Islet of Langerhans (tissue), 1 donor: Measurements from ENCODE around the genes IFNA14, DMRTA1, TUSC1 and MOB3B.

- RRBS = no CpG with 5 or more reads among the region's 103 CpGs
Observed at GRCh38 chr9:20621194-20622279, 762 bp downstream of the MLLT3 start.

- RRBS = no CpG with 5 or more reads among the region's 3 CpGs
Observed at GRCh38 chr9:21080172-21080378, 2.3 kb upstream of the IFNB1 start.

- RRBS = no CpG with 5 or more reads among the region's 3 CpGs
Observed at GRCh38 chr9:21239936-21240384, at the start of gene IFNA14. Gene IFNA14, minus strand, starts transcription at chr9:21240005.

DNA sequence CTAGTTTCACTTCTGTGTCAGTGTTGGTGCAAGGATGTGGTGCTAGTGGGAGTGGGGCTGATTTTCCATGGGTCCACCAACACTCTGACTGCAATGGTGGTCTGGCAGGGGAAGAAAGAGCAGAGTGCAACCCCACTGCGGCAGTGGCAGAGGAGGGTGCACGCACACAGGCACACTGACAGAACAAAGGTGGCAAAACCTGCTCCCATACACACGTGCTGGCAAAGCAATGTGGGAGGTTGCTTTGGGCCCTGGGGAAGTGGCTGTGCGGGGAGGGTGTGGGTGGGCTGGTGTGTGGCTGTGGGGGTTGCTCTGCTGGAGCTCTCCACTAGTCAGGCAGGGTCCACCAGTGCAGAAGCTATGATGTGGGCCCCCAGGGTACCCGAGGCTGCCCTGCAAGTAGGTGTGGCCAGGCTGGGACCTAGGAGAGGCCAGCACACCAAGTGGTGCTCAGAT, 45.9 kb upstream of the IFNE start:
- RRBS = no CpG with 5 or more reads among the region's 5 CpGs

DNA sequence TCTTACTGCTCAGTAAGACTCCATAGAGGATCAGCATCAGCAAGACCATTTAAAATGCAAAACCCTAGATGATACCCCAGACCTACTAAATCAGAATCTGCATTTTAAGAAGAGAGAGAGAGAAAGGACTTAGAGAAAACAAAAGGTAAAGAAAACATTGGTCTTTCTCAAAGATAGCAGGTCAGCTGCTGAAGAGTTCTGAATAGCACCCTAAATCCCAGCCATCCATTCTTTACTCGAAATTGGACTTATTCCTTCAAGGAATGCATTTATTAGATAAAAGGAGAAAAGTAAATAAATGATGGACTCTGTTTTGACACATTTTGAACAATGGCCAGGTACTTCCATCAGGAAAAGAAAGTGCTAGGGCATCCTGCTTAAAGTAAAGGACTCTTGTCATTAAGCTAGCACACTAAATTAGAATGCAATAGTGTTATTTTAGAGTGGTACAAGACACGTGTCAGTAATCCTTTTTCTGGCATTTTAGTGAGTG, 82.4 kb upstream of the IFNE start:
- RRBS = no CpG with 5 or more reads among the region's 2 CpGs

GRCh38 chr9:21975498-21975727, 756 bp upstream of the CDKN2A start:
- RRBS = no CpG with 5 or more reads among the region's 7 CpGs

DNA sequence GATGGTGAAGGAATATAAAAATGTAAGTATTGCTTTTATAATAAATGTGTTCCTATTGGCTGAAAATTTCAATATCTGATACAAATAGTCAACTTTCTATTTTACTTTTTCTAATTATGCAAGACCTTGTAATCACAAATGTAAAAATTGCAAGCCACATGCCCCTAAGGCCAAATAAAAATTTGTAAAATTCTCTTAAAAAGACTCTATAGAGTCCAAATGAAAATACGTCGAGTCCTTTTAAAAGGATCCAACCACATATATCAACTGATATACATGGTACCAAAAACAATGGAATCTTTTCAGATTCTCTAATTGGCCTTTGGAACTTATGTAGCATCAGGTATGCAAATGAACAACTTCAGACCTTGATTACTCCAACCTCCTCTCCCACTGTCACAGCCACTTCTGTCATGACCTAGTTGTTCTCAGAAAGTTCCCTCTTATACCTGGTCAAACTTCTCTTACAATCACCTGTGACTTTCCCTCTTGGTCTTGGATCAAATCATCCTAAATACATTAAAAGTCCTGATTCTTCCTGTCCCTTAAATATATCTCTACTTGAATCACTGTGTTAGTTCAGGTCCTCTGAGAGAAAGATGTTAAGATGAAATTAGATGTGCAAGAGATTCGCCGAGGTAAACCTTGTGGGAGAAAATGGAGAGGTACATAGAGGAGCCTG, 104.8 kb upstream of the CDKN2B start:
- RRBS = no CpG with 5 or more reads among the region's 4 CpGs

DNA sequence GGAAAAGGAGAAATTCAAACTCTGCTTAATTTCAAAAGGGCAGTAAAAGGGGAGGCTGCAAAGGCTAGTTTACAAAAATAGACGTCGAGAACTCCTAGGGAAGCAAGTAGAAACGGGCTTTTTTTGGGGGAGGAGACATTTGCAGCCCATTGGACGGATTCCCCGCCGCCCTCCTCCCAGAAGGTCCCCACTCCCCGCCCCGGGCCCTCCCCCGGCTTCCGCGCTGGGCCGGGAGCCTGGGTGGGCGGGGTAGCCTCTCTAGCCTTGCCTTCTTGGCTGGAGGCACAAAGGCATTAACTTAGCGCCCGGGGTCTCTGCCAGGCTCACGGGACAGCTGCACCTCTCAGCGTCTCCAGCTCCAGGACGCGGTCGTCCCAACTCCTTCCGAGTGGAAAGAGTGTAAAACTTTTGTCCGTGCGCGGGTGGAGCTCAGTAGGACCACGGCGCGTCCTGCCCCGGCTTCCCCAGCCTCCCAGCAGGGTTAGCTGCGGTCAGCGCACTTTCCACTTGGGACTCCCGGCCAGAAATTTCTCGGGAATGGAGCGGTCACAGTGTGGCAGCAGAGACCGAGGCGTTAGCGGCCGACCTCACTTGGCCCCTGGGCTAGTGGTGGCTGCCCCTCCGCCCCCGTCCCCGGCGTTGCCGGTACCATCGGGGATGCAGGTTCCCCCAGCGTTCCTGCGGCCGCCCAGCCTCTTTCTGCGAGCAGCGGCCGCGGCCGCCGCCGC, at the start of gene DMRTA1:
TSS of gene DMRTA1 (plus strand) at position 296 of the 728 bp plus-strand sequence.
- RRBS = 8% methylated on average over 8 of the region's 53 CpGs

DNA sequence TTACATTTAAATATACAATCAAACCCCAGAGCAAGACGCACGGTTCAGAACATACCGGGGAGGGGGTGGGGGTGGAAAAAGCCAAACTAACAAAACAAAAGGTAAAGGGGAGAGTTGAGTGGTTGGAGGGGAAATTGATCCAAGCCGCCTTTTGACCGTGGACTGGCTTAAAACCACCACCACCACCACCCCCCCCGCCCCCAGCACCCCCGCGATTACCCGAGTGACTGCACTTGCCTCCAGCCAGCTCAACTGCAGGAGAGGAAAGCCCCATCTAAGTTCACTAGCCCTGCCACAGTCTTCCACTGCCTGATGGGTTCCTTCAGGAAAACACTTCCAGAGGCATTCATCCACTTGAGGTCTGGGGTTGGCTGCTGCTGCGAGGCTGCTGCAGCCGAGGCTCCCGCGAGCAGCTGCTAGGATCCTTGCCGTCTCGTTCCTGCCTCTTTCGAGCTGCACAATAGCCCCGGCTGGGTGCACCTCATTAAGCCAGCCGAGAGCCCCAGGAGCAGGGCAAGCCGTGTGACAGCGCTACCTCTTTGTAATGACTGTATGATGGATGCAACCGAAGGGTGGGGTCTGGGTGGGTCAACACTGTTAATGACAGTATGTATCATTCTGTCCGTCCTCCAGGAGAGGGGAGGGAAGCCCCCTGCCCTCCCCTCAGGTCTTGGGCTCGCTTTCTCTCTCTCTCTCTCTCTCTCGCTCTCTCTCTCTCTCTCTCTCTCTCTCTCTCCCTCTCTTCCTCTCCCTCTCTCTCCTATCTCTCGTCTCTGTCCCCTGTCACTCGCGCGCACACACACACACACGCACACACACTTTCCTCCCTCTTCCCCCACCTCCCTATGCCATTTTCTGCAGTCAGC, 24.2 kb upstream of the ELAVL2 start:
- RRBS = no CpG with 5 or more reads among the region's 29 CpGs

GRCh38 chr9:25677747-25678950, at the start of gene TUSC1:
Gene TUSC1, minus strand, starts transcription at chr9:25678444.
- RRBS = 4% methylated on average over 41 of the region's 111 CpGs

DNA sequence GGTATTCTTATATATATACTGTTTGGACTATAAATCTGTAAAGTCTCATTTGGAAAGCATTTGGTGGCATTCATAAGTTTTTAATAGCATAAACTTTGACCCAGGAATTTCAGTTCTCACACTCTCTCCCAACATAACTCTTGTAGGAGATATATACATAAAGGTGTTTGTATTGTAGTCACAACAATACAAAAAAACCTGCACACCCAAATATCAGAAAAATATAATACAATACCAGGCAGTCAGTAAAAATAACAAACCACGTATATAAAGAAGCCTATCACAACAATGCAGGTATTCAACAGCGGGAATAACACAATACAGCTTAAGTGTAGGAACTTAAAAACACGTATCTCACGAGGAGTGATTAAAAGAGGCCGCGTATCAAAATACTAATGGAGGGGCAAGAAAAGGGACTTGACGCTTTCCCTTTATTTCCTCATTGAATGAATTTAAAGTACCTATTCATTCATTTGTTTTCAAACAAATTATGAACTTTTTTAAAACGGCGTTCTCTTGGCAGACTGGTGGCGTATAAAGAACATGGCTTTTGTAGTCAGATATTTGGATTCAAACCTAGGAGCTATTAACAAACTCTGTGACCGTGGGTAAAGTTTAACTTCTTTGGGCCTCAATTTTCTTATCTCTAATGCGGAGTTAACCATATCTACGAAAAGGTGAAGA, 1.1 kb downstream of the CAAP1 start:
- RRBS = no CpG with 5 or more reads among the region's 13 CpGs

DNA sequence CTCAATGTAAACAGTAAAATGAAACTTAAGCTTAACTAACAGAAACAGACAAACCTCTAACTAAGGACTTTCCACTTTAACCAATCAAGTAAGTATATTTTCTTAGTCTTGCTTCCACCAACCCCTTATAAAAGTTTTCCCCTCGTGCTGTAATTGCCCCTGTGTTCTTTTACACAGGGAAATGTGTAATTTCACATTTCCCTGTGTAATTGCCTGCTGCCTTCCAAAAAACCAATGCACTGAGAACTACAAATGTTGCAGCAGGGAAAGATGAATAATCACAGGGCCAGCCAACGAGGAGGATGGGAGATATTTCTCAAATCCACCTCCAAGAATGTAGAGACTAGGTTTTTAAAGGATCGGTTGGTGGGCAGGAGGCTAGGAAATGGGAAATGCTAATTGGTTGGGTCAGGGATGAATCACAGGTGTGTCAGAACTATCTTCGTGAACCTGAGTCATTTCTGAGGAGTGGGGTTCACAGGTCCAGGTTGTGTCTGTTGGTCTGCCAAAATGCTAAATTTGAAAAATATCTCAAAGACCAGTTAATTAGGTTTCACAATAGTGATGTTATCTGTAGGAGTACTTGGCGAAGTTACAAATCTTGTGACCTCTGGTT, 2.4 kb upstream of the PLAA start:
- RRBS = no CpG with 5 or more reads among the region's 5 CpGs

GRCh38 chr9:26955145-26955798, 940 bp upstream of the IFT74 start:
- RRBS = no CpG with 5 or more reads among the region's 4 CpGs

GRCh38 chr9:27337954-27338794, 41.2 kb upstream of the EQTN start:
- RRBS = no CpG with 5 or more reads among the region's 11 CpGs

DNA sequence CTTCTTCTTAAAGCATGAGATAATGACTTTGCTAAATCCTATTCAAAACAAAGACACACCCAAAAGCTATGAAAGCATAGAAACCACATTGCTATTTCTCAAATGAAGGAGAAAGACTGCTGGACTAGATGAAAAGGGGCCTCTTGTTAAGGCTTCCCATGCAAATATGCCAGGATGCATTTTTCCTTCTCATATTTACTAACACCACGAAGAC, 86.3 kb upstream of the IFNK start:
- RRBS = no CpG with 5 or more reads among the region's 1 CpG

DNA sequence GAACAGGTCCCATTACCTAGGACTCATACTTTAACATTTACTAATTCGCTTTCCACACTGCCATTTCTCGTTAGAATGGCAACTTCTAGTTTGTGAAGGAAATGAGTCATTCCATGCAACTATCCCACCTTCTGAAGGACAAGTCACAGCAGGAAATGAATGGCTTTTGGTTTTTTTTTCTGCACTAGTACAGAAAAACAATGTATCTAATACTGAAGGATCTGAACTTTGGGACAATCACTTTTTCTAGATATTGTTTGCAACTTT, 24.6 kb upstream of the IFNK start:
- RRBS = no CpG with 5 or more reads among the region's 2 CpGs

- RRBS = no CpG with 5 or more reads among the region's 3 CpGs
Observed at GRCh38 chr9:27525006-27525581, 1.0 kb downstream of the IFNK start.

DNA sequence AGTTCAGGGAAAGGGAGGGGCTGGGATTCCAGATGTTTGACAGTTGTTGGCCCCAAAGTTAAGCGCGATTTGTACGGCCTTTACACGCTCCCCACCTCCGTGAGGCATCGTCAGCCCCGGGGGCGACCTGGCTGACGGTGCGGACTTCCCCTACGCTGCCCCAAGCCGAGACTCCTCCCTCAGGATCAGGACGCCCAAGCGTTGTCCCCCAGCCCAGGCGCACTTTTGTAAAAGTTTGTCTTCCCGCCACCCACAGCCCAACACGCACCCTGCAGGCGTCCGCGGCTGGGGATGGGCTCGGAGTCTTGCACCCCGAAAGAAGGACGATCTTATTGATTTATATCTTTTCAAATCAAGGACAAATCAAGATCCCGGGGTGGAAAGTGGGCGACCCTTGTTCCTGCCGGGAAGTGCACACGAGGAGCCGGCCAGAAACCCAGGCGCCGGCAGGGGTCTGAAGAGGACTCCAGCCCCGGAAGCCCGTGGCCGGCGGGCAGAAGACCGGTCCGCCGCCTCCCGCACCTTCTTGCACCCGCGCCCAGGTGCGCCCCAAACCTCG, 619 bp downstream of the MOB3B start:
- RRBS = 2% methylated on average over 8 of the region's 42 CpGs

GRCh38 chr9:27529475-27530132, at the start of gene MOB3B:
Gene MOB3B, minus strand, starts transcription at chr9:27529814.
- RRBS = 3% methylated on average over 39 of the region's 56 CpGs

GRCh38 chr9:27601232-27601867, 28.1 kb upstream of the C9orf72 start:
- RRBS = no CpG with 5 or more reads among the region's 6 CpGs